Natural killer cell (primary cell): ENCODE measurements around the genes CRX, LMTK3 and RASIP1.

DNA sequence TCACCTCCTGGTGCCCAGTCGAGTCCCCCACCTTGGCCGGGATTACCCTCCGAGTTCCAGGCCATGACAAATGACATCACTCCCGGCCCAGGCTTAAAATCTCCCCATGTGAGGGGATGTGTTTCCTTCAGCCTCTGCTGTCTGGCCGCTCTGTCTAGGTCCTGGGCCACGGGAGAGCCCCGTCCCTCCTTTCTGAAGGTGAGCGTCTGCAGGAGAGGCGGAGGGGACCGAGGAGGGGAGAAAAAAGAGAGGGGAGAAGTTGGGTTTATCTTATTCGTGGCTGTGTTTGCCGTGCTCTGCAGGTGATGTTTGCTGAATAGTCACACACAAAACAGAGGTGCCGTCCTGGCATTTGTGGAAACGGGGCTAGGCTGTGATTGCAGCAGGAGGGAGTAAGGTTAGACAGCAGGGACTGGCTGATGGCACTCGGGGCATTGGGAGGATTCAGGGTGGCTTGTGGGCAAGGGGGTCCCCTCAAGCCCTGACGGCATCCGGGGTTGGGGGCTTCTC, at the start of gene CRX:
TSS of gene CRX (plus strand) at position 125 of the 510 bp plus-strand sequence.
- PRO-cap = no peak

DNA sequence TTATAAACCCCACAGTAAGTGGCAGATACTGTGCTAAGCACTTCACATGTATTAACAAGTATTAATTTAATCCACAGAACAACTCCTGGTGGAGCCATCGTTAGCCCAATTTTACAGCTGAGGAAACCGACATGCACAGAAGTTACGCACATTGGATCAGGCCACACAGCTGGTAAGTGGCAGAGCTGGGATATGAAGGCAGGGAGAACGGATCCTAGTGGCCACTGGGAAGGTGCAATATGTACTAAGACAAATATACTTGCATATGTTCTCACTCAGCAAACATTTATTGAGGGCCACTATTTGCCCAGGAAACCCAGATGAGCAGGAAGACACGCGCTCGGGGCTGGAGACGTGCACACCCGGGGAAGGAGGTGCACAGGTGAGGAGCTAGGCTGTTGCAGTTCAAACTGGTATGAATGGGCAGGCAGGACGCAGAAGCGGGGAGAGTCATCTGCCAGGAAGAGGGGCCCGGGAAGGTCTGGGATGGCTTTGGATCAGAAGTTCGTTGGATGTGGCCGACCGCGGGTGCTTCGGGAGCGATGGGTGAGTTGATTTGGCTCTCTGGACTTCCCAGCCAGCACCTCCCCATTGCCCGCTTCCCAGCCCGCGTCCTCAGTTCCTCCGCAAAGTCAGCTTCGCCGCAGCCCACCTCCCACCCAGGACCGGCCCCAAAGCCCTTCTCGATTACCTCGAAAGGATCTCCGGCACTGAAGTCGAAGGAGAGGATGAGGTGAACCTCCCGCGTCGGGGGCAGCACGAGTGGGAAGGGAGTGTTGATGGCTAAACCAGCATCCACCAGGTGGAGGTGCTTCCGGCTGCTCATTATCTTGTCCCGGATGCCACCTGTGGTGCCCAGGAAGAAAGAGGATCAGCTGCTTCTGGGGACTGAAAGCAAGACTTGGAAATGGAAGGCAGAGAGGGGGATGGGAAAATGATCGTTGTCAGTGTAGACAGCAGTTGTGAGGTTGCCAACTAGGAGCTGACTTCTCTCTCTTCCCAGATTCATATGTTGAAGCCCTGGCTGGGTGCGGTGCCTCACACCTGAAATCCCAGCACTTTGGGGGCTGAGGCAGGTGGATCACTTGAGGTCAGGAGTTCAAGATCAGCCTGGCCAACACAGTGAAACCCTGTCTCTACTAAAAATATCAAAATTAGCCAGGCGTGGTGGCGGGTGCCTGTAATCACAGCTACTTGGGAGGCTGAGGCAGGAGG, 17.8 kb upstream of the CABP5 start:
- PRO-cap = no peak

DNA sequence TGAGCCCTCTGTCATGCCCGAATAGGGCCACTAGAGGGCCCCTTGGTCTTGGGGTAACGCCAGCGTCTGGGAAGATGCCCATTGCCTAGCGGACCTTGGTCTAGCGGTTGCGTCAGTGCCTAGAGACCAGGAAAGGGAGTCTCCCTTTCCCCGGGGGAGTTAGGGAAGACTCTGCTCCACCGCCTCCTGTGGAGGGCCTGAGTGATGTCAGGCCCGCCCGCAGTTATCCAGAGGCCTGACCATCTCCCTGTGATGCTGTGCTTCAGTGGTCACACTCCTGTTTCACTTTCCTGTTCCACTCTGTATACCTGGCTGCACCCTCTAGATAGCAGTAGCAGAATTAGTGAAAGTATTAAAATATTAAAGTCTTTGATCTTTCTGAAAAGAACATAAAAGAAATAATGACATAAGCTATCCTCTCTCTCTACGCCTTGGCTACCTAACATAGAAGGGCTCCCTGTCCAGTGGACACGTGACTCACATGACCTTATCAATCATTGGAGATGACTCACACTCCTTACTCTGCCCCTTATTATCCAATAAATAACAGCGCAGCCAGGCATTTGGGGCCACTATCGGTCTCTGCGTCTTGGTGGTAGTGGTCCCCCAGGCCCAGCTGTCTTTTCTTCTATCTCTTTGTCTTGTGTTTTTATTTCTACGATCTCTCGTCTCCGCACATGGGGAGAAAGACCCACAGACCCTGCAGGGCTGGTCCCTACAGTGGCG, 3.0 kb downstream of the PLA2G4C start:
- PRO-cap = no peak

- PRO-cap = no peak
Measured at GRCh38 chr19:48186508-48187070, 16.1 kb downstream of the ZSWIM9 start.

DNA sequence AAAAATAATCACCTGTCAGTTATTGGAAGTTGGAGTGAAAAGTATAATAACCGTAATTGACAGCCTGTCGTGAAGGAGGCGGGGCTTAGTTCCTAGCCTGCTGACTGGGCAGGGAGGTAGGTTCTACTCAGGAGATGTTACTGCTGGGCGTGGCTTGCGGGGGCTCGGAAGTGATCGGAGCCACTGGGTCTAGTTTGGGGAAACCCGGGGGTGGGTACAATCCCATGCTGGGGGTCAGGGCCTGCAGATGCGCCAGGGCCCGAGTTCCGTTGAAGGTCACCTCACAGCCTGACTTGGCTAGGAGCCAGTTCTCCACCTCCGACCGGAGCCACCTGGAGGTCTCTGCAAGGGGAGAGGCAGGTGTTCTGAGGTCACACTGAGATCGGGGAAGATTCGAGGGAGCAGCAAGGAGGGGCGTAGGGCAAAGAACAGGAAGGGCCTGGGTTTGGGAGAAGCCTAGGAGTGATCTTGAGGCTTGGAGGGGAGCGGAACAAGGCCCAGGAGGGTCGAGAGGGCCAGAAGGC, 7.8 kb downstream of the EMP3 start:
- PRO-cap = bidirectional peak, plus-strand start at position 217 of the sequence, minus-strand start outside the sequence

DNA sequence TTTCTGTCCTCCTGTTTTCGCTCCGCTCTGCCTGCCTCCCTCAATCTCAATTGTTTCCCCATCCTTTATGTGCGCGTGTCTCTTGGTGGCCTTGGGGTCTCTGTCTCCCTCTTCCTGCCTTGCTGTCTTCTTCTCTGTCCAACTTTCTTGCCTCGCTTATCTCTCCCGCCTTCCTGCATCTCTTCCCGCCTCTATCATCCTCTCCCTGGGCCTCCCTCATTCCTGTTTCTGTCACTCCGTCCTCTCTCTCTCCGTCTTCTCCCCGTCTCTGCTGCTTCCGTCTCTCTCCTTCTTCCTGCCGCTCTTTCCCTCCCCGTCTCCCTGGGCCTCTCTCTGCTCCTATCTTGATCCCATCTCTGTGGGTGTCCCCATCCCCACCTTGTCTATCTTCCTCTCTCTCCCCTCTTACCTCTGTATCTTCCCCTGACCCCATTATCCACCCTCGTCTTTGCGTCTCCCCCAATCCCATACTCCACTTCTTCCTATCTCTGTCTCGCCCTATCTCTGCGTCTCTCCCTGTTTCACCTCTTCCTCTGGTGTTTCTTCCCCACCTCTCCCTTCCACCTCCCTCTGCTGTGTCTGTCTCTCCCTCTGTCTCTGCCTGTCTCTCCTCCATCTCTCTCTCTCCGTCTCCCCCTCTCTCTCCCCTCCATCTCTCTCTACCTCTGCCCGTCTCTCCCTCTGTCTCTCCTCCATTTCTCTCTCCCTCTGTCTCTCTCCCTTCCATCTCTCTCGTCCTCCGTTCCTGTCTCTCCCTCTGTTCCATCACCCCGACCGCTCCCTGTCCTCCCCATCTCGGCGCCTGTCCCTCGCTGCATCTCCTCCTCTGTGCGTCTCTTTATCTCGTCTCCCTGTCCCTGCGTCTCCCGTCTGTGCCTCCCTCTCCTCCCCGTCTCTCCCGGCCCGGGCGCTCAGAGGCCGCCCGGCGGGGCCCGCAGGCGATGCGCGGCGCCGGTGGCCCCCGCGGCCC, 4.3 kb downstream of the GRIN2D start:
- PRO-cap = no peak

GRCh38 chr19:48424599-48425285, 21.0 kb upstream of the GRWD1 start:
- PRO-cap = no peak

- PRO-cap = no peak
Measured at GRCh38 chr19:48479844-48480536, 10.8 kb downstream of the CYTH2 start.

- PRO-cap = no peak
Measured at GRCh38 chr19:48492729-48492952, 19.0 kb downstream of the LMTK3 start.

GRCh38 chr19:48495455-48495824, 16.2 kb downstream of the LMTK3 start:
- PRO-cap = no peak

DNA sequence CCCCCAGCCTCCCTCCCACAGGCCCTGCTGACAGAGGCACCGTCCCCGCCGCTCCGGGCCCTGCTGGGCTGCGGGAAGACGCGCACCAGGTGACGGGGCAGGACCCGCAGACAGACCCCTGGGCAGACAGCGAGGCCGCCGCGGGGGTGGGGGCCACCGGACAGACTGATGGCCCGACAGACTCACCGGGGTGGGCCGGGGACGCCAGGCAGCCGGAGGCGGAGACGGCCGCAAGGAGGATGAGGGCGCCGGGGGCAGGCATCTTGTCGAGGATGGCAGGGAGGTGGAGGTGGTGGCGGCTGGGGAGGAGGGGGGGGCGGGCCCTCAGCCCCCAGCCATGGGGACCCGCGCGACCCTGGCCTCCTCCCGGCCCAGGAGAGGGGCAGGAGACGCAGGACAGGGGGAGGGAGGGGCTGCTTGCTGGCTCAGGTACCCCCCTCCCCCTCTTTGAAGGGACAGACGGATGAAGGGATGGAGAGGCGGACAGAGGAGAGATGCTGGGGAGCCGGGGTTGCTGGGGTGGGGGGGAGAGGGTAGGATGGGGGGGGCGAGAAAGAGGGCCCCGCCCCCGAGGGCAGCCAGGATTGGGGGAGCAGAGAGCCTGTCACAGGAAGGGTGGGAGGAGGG, at the start of gene LMTK3:
TSS of gene LMTK3 (minus strand) at position 521 of the 627 bp plus-strand sequence.
- PRO-cap = no peak

DNA sequence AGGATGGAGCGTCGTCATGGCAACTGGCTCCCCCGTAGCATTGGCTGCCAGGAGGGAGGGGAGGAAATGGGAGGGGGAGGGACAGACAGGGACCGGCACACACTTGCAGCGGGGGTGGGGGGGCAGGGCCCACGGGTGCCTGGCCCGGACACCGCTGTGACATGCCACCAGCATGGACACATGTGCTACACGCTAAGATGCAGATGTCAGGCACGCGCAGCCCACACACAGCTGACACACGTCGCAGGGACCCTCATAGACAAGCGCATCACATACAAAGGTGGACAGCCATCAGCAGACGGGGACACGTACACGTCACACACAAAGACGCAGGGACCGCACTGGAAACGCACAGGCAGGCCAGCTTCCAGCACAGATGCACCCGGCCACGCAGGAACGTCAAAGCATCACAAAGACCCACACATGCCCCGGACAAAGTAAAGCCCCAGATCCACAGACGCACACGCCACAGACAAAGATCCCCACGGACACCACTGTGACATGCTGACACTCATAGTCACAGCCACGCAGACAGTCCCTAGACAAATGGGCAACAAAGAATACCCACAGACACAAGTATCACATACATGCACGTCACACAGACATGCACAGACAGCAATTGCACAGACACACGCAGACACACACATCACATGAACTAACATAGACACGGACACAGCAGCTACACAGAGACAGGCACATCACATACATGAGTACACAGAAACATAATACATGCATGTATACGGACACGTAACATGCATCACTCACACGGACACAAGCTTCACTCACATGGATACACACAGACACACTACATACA, 514 bp upstream of the LMTK3 start:
- PRO-cap = no peak

GRCh38 chr19:48512952-48513313, 1.3 kb upstream of the LMTK3 start:
- PRO-cap = no peak

- PRO-cap = no peak
Measured at GRCh38 chr19:48634160-48634913, 2.8 kb downstream of the DBP start.

- PRO-cap = no peak
Measured at GRCh38 chr19:48644722-48645643, 1.0 kb downstream of the CA11 start.

DNA sequence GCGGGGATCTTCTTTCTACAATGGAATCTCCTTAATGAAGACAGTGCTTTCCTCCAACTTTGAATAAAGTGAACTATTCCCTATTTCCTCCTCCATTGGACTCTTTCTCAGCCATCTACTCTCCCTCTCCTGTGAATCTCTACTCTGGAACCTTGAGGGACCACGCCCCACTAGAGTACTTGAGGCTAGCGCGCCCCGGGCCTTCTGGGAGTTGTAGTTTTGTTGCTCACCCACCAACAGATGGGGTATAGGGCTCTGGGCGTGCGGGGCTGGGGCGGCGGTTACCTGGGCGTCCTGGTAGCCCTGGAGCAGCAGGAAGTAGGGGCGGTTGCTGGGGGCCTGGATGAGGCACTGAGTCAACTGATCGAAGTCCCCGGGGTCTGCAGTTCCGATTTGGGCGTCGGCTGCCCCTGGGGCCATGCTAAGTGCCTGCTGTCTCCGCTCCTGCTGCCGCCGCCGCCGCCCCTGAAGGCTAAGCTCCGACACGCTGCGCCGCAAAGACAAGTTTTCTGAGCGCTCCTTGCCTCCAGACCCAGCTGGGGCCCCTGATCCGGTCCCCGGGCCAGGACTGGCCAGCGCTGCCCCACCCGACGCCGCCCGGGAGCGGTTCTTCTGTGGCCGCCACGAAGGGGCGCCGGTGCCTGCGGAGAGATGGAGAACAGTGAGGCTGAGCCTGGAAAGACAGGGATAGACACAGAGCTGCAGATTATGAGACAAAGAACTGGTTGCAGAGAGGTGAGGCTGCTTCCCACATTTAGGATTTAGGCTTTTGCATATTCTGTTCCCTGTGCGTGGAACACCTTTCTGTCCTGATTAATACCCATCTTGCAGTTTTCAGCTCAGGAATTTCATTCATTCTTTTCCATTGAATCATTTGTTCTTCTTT, 5.3 kb downstream of the RASIP1 start:
- PRO-cap = no peak

DNA sequence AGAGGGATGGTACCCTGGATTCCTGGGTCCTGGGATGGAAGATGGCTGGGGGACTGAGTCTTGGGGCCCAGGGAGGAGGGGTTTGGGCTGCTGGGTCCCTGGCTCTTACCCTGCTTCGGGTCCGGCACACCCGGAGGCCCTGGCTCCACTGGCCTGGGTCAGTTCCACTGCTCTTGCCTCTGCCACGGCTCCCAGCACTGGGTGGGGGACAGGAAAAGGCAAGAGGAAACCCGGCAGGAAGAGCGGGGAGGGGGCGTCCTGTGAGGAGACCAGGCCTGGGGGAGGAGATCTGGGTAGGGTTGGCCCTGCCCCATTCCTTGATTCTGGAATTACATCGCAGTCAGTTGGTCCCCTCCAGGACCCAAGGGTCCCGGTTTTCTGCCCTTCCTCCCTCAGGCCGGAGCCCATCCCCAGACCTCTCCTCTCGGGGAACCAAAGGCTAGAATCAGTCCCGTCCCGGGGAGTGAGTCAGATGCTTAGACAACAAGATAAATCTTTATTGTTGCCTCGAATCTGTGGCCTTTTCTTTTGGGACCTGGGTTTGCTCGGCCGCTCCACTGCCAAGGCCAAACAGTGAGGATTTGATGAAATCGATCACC, at the start of gene RASIP1:
TSS of gene RASIP1 (minus strand) at position 199 of the 599 bp plus-strand sequence.
- PRO-cap = no peak

- PRO-cap = unidirectional peak, plus-strand start at chr19:48795355
Measured at GRCh38 chr19:48794777-48795968, 15.7 kb downstream of the BCAT2 start.

DNA sequence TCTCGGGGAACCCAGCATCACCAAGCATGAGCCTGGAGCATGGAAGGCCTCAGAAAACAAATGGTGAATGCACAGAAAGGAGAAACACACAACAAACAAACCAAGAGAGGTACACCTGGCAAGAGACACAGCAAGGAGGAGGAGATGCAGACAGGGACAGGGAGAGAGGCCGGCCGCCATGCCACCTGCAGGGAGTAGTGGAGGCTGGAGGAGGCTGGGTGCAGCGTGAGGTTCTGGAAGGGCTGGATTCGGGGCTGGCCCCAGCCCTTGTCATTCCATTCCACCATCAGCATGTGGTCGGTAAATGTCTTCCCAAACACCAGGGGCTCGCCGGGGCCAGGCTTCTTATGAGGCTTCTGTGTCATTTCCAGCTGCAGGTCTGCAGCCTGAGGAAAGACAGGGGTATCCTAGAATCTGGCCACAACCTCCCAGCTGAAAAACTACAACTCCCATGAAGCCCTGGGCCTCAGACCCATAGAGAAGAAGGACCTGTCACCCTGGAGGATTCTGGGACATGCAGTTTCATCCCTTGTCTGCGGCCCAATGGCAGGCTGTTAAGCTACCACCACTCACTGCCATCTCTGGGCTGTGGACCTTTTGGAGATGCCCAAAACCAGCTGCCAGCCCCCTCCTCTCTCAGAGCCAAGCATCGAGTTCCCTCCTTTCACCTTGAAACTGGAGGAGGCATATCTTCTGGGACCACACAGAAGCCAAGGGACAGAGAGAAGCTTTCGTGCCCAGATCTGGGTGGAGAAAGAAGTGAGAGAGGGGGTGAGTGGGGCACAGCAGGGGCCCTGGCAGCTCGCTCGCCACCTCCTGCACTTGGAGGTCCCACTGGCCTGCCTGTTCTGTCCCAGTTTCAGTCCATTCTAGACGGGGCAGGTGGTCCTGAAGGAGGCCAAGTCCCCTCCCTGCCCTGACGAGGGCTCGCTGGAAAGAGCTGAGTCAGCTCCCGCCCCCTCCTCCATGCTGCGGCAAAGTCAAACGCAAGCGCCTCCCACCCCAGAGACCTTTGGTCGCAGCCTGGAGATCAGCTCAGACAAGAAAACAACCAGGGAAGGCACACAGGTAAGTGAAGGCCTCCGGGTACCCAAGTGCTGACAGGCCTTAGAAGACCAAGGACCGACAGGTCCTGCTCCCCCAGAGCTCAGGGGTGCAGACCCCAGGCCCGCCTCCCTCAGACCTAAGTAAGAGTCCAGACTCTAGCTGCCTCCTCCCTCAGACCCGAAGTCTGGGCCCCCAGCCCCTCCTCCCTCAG, 4.1 kb downstream of the BCAT2 start:
- PRO-cap = no peak

GRCh38 chr19:48881770-48882744, 9.8 kb downstream of the PPP1R15A start:
- PRO-cap = no peak